Parotid gland (tissue), 1 donor: Measurements from ENCODE around the genes TPRN and NSMF.

DNA sequence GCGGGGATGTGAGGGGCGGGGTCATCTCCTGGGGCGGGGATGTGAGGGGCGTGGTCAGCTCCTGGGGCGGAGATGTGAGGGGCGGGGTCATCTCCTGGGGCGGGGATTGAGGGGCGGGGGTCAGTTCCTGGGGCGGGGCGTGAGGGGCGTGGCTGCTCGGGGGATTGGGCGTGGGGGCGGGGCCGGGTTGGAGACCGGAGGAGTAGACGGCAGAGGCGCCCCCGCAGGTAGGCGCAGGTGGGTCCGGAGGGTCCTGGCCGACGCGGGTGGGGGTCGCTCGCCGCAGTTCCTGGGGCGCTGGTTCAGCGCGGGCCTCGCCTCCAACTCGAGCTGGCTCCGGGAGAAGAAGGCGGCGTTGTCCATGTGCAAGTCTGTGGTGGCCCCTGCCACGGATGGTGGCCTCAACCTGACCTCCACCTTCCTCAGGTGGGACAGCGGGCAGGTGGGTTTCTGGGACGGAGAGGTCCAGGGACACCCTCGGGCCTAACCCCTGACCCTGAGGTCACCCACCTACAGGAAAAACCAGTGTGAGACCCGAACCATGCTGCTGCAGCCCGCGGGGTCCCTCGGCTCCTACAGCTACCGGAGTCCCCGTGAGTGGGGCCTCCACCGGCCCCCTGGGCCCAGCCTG lies 1.5 kb downstream of the PTGDS start:
- PRO-cap: no peak

DNA sequence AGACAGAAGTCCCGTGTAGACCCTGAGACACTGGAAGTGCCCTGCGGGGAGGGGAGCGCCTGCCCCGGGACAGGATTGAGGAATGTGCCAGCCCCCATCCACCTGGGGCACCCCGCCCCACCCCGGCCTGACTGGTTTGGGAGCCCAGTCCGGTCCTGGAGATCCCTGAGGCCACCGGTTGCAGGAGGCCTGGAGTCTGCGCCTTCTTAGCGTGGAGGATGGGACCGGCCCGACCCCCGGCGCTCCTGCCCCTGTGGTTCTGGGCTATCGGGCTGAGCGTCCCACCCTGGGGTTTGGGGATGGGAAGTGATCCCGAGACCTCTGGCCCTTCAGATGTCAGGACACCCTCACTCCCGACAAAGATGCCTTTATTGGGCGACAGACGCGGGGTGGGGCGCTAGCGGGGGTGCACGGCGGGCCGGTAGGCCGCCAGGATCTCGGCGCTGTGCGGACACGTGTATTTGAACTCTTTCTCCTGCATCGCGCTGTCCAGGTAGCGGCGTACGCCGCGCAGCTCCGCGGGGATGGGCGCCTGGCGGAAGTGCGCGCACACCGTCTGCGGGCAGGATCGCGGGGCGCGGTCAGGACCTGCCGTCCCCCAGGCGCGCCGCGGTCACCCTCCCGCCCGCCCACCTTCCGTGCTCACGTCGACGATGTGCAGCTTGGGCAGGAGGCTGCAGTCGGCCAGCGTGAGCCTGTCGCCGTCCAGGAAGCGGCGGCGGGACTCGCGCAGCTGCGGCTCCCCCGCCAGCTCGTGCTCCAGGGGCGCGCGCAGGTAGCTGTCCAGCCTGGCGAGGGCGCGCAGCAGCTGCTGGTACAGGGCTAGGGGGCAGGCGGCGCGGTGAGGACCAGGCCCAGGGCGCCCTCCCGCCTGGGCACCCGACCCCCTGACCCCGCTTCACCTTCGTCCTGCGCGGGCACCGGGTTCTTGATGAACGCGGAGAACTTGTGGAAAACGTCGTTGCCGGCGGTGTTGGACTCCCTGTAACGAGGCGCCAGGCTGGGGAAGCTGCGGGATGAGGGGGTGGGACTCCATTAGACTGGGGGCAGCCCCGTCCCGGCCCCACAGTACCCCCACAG lies 1.7 kb downstream of the CLIC3 start:
- PRO-cap: no peak

GRCh38 chr9:137021810-137022774 lies 5.9 kb downstream of the ABCA2 start:
- PRO-cap: unidirectional peak, plus-strand start at chr9:137022463

DNA sequence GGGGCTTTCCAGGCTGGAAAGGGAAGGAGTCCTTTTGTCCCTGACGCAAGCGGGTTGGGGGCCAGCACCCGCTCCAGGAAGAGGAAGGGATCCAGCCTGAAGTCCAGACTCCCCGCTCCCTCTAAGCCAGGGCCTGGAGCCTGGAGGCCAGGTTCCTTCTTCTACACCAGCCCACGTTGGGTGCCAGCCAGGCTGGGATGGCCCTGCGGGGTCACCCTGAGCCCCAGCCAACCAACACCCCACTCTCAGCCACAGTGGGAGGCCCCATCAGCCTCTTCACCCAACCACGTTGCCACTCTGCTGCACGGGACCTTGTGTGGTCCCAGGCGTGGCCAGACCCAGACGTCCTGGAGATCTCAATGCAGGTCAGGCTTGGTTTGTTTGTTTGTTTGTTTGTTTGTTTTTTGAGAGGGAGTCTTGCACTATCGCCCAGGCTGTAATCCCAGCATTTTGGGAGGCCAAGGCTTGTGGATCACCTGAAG lies 1.0 kb upstream of the FUT7 start:
- PRO-cap: no peak

DNA sequence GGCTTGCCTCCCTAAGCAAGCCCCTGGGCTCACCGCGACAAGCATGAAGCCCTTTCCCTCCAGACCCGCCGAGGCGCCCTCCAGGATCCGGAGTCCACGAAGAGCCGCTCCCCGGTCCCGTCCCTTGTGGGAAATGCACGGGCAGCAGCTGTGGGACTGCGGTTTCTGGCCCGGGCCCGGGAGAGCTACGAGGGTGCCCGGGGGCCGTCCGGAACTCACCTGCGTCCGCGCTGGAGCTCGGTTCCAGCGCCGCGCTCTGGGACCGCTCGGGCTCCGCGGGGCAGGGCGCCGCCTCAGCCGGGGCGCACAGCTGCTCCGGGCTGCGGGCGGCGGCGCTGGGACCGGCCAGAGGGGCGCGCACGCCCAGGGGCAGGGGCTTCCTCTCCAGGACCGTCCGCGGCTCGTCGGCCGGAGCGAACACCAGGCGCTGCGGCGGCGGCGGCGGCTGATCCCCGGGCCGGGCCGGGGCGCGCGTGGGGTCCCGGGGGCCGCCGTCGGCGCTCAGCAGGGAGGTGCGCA lies 627 bp downstream of the SAPCD2 start:
- PRO-cap: no peak

GRCh38 chr9:137078674-137079628 lies 1.6 kb downstream of the UAP1L1 start:
- PRO-cap: no peak

- PRO-cap: no peak
Measured at GRCh38 chr9:137129422-137129601, 9.6 kb upstream of the GRIN1 start.

- PRO-cap: no peak
Measured at GRCh38 chr9:137187462-137188126, 766 bp downstream of the ANAPC2 start.

DNA sequence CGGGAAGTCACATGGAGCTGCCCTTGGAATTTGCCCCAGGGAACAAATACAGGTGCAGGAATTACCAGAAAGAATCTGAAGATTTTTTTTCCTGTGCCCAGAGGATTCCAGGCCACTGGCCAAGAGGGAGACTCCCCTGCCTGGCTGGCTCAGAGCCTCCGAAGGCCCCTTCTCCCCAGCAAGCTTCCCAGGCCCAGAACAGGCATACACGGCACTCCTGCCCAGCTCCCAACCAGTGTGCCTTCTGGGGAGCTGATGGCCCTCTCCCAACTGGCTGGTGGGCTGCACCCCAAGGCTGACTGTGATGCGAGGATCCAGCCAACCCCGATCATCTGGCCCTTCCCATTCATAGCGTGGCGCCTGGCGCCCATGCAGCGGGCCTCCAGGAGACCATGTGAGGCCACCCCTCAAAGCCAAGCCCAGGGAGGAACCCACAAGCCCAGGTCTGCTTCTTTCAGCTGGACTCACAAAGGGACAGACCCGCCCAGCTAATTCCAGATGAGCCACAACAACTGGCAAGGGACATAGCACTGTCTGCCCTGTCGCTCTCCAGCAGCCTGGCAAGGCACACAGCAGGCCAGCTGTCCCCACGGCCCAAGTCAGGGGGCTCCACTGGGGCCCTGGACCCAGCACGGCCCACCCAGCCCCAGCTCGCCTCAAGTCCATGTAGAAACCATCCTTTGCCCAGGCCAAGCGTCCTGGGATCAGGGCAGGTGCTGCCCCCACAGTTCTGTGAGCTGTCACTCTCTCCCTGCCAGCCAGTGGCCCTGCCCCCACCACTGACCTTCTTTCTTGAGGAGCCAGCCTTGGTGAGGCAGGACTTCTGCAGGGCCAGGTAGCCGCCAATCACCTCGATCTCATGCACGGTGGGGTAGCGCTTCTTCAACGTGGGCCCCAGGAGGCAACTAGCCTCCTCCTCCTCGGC lies 2.1 kb downstream of the TPRN start:
- PRO-cap: no peak

DNA sequence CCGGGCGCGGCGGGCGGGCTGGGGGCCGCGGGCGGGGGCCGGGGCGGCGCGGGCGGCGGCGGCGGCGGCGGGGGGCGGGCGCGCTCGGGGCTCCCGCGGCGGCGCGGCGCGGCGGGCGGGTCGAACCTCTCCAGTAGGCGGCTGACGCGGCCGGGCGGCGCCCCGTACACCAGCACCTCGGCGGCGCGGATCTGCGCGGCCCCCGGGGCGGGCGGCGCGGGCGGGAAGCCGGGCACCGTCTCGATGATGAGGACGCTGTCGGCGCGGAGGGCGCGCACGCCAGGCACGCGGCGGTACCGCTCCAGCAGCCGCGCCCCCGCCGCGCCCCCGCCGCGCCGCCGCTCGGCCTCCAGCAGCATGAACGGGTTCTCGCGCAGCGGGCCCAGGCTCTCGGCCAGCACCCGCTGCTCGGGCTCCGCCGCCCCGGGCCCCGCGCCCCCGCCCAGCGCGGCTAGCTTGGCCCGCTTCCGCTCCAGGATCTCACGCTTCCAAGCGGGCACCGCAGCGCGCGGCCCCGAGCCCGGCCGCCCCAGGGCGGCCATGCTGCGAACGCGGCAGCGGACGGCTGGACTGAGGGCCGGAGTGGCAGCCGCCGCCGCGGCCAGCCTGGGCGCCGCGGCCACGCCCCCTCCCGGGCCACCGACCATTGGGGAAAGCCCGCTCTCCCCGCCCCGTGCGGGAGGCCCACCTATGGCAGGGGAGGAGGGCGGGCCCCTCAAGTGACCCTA lies at the start of gene TPRN:
Gene TPRN (minus strand): TSS at position 572 of the 728 bp plus-strand sequence.
- PRO-cap: no peak

DNA sequence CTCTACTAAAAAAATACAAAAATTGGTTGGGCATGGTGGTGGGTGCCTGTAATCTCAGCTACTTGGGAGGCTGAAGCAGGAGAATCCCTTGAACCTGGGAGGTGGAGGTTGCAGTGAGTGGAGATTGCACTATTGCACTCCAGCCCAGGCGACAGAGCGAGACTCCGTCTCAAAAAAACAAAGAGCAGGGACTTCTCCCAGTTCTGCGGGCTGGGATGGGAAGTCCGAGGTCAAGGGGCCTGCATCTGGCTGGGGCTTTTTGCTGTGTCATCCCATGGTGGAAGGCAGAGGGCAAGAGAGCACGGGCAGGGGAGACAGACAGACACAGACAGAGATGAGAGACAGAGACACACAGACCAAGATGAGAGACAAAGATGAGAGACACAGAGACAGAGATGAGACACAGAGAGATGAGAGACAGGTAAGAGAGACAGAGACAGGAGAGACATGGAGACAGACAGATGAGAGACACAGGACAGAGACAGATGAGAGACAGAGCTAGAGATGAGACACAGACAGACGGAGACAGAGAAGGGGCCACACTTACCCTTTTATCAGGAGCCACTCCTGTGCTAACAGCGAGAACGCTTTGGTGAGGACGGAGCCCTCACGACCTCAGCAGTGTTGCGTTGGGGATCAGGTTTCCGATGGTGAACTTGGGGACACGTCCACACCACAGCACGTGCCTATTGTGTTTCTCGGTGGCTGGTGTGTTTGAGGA lies 9.0 kb upstream of the TOR4A start:
- PRO-cap: no peak

DNA sequence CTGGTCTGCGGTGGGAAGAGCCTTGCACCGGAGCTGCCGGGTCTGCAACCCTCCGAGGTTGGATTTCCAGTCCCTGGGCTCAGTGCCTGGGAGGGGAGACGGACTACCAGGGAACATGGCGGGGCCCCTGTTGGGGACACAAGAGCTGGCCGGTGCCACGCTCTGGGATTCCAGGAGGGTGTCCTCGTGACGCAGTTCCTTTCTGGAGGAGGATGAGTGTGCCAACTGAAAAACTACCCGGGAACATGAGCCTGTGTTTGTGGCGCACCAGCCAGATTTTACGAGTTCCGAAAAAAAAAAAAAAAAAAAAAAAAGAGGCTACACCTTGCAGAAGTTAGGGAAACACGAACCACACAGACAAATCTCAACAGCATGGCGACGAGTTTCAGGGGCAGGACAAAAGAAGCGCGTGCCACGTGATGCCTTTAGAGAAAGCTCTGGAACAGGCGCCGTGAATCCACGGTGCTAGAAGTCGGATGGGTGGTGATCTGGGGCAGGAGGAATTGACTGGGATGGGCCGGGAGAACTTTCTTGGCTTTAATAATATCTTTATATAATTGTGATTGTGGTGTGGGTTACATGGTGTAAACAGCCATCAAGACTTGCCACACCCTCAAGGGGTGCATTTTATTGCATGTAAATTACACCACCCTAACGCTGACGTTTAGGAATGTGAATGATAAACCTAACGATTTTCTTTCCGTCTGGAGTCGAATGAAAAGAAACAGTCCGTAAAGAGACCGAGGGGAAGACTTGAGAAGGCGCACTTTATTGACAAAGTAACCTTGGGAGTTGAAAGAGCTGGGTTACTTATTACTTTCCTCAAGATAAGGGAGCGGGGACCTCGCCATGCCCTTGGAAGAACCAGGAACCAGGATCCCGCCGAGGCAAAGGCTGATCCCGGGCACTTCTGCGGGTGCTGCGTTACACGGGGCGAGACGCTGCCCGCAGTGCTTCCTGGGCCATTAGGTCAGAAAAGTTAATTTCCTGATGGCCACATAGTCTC lies 8.6 kb downstream of the NRARP start:
- PRO-cap: no peak

GRCh38 chr9:137302799-137303706 lies 982 bp upstream of the NRARP start:
- PRO-cap: no peak

GRCh38 chr9:137416761-137417151 lies 6.2 kb downstream of the EXD3 start:
- PRO-cap: bidirectional peak, plus-strand start at chr9:137416954, minus-strand start at chr9:137416899

DNA sequence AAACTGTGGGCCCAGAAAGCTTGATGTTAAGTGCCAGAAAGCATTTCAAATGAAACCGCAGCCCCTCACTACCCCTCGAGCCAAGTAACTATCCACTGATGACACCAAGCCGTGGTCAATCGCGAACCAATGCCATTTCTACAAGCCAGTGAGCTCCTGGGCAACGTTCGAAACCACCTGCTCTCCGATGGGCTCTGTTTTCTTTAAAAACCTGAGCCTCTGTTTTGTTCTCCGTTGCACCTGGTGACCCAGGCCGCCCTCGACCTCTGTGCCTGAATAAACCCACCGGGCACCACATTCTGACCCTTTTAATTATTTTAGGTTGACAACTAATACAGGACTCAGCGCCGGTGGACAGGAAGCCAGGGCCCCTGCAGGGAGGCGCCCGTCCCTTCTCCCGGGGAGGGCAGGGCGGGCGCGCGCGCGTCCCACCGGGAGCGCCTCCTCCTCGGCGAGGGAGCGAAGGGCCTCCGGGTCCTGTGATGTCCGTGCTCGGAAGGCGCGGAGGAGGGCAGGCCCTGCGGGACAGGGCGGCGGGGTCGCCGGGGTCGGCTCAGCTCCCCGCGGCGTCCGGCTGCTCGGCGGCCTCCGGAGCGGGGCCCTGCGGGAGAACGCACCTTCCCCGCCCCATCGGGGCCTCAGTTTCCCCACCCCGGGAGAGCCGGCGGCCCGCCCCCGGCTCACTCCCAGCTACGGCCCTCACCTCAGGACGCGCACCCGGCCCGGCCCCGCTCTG lies 467 bp downstream of the EXD3 start:
- PRO-cap: no peak

GRCh38 chr9:137433107-137434076 lies 7.8 kb downstream of the ENTPD8 start:
- PRO-cap: no peak

DNA sequence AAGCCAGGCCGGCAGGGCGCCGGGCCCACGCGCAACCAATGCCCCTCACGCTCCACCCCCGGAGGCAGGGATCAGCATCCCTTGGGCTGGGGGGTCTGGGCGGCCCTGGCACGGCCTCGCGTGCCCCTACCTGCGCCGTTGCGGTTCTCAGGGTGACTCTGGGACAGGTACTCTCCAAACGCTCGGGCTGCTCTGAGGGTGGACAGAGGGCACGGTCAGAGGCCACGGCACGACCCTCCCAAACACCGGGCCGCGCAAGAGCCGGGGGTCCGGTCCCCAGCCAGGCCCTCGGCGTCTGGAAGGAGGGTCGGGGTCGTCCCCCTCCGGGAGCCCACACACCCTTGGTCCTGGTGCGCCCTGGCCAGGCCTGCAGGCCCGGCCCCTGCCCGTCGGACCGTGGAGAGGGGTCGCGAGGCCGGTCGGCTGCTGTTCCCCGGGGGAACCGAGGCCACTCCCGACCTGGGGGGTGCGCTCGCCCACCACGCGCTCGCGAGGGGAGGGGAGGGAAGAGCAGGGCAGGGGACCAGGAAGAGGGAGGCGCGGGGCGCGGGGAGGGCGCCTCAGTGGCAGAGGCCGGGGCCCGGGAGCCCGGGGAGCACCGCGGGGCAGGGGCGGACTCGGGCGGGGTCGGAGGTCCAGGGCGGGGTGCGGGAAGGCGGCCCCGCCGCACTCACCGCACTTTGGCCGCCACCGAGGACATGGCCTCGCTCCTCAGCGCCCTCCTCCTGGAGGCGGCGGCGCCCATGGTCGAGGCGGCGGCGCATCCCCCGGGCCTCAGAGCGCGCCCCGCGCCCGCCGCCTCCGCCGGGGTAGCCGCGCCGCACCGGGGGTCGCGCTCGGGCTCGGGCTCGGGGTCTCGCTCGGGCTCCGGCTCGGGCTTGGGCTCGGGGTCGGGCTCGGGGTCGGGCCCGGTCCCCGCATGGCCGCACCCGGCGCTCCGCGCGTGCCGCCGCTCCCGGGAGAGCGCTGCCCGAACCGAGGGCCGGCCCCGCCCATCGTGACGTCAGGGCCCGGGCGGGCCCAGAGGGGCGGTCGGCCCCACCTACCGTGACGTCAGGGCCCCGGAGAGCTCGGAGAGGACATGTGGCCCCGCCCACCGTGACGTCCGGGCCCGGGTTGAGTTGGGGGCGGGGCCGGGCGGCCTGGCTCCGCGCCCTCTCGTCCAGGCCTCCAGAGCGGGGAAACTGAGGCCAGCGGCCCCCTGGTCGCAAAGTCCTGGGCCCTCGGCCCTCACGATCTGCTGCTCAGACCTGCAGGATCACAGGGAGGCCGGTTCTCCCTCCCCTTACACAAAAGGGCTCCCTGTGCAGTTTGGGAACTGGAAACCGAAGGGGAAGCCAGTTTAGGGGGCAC lies at the start of gene NSMF:
Gene NSMF (minus strand): TSS at position 977 of the 1,353 bp plus-strand sequence.
- PRO-cap: bidirectional peak, plus-strand start at position 1,108 of the sequence, minus-strand start at position 973 of the sequence

DNA sequence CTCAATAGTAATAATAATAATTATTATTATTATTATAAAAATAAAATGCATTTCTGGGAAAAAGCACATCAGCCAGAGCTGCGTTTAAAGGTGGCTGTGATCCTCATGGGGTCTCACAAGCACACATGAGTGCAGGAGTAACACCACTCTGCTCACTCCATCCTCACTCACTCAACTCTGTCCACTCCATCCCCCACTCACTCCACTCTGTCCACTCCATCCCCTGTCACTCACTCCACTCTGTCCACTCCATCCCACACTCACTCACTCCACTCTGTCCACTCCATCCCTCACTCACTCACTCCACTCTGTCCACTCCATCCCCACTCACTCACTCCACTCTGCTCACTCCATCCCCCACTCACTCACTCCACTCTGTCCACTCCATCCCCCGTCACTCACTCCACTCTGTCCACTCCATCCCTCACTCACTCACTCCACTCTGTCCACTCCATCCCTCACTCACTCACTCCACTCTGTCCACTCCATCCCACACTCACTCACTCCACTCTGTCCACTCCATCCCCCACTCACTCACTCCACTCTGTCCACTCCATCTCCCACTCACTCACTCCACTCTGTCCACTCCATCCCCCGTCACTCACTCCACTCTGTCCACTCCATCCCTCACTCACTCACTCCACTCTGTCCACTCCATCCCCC lies 33.3 kb downstream of the PNPLA7 start:
- PRO-cap: no peak

GRCh38 chr9:137517478-137517980 lies 32.7 kb downstream of the PNPLA7 start:
- PRO-cap: no peak

DNA sequence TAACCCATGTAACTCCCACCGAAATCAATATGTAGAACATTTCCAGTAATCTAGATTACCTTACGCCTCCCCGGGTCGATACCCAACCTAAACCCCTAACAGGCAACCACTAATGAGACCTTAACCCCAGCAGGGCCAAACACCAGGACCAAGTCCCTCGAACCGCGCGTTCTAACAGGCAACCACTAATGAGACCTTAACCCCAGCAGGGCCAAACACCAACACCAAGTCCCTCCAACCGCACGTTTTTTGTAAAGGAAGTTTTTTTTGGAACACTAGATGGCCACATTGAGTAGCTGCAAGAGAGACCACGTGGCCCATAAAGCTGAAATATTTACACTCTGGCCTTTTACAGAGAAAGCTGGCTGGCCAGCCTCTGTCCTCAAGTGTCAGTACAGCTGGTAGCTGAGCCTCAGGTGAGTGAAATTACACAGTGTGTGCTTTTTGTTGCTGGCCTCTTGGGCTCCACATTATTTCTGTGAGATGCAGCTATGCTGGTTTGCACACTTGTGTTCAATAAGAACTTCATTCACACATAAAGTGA lies 15.4 kb downstream of the PNPLA7 start:
- PRO-cap: no peak